HT1080 (cell line): Measurements from ENCODE around the gene FAM161A.

DNA sequence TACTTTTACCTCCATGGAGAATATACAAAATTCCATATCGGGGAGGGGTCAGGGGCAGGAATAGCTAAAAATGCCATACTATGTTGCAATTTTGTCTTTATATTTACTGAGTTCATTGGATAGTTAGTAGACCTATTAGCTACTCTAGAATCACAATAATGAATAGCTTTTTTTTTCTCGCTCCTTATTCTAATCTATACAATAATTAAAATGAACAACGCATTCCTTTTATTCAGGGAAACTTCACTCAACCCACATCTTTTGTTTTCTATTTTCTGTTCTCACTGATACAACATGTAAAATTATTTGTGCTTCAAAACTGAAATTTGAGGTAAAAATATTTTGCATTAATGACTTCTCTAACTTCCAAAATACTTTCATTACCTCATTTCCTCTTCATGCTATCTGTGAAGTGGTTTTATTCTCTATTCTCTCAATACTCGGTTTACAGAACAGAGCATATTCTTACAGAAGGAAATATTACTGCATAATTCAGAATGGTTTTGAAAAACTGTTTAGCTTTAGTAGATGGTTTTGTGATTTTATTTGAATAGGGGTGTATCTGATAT is 51.2 kb upstream of the PEX13 start:
RAMPAGE:
- cytosol, long total RNA: no peak
- long total RNA: no peak
- nucleus, long total RNA: no peak

RAMPAGE:
- cytosol, long total RNA: no peak
- long total RNA: no peak
- nucleus, long total RNA: no peak
Observed at GRCh38 chr2:61012206-61012645, 5.3 kb upstream of the PEX13 start.

DNA sequence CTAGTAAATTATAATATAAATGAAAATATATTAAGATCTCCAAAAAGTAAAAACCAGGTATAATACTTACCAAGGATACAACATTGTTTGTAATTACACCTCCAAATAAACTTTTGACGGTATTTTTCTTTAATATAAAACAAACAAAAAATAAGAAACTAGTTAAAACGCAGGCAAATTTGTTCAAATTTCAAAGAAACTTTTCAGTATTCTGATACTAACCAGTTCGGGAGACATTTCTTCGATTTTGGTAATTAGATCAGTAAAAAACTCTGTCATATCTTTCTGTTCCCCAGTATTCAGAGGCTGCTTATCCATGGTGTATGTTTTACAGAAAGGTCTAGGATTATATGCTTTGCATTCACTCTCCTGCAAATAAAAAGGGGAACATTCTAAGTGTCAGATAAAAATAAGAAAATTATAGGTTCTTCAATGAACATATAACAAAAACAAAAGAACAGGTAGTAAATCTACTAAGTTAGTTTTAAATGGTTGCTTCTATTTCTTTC is 95.0 kb downstream of the C2orf74 start:
RAMPAGE:
- cytosol, long total RNA: no peak
- long total RNA: no peak
- nucleus, long total RNA: no peak

GRCh38 chr2:61536416-61537260 is 1.5 kb downstream of the XPO1 start:
RAMPAGE:
- cytosol, long total RNA: no peak
- long total RNA: no peak
- nucleus, long total RNA: no peak

DNA sequence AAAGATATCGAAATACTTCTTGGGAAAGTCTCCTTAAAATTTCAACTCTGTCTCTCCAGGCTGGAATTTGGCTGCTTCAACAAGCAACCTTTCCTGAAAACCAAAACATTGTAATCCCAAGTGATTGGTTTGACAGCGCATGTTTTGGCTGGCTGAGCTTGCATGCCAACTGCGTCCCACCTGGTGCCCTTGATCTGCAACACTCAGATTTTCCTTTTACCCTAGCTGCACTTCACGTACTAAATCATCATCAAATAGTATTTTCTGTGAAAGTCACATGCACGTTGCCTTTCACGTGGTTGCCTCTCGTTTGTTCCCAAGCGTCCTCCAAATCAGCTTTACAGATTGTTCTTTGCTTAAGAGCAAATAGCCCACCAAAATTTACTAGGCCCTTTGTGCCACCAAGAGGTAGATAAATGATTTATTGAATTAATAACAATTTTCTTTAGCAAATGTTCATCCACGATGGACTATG is 1.0 kb upstream of the XPO1 start:
RAMPAGE:
- cytosol, long total RNA: no peak
- long total RNA: no peak
- nucleus, long total RNA: no peak

DNA sequence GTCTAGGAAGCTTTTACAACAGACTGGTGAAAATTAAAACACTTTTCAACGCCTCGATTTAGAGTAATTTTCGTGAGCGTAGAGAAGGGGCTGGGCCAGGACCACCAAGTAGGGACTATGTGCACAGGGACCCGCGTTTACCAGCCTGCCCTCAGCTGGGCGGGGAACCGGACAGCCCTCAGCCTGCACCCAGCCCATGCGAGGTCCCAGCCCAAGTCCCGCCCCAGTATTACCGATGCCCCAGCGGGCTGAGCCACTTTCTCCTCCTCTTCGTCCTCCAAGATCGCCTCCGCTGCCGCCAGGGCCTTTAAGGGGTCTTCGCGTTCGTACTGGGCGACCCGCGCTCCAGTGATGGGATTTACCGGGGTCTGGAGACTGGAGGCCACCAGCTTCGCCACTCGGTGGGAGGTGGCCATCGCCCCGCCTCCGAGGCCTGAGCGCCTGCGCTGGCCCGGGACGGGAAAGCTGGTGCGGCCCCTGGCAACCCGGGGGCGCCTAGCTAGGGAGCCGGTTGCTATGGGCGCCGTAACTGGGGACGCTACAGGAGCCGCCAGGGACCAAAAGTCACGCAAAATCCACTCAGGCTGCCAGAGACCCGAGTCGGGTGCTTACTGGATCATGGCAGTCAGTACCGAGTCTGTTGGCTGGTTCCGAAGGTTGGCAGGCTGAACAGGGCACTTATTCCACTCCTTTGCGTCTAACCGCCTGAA is at the start of gene FAM161A:
TSS of gene FAM161A (minus strand) at position 435 of the 710 bp plus-strand sequence.
RAMPAGE:
- cytosol, long total RNA: no peak
- long total RNA: start-site peak on the minus strand centred at position 421 of the sequence, 43 bp wide, 27 reads
- nucleus, long total RNA: no peak

RAMPAGE:
- cytosol, long total RNA: no peak
- long total RNA: no peak
- nucleus, long total RNA: no peak
Observed at GRCh38 chr2:61867724-61868858, 14.2 kb upstream of the FAM161A start.

DNA sequence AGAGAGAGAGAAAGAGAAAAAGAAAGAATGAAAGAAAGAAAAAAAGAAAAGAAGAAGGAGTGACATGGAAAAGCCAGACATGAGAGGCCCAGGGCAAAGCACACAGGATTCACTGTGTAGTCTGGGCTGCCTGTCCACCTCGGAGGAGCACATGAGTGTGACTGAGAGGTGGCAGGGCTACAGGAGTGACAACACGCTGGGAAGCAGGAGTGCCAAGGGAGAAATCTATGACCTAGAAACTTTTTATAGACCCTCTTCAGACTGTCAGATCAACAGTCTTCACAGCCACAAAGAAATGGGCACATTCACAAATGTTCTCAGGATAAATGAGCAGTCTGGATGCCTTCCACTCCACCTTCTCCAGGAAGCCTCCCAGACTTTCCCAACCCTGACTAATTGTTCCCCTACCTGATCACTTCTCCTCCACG is 6.1 kb upstream of the B3GNT2 start:
RAMPAGE:
- cytosol, long total RNA: no peak
- long total RNA: no peak
- nucleus, long total RNA: no peak

GRCh38 chr2:62192769-62193199 is 3.1 kb upstream of the B3GNT2 start:
RAMPAGE:
- cytosol, long total RNA: no peak
- long total RNA: no peak
- nucleus, long total RNA: no peak

RAMPAGE:
- cytosol, long total RNA: no peak
- long total RNA: no peak
- nucleus, long total RNA: no peak
Observed at GRCh38 chr2:62488951-62489451, 17.0 kb downstream of the TMEM17 start.

DNA sequence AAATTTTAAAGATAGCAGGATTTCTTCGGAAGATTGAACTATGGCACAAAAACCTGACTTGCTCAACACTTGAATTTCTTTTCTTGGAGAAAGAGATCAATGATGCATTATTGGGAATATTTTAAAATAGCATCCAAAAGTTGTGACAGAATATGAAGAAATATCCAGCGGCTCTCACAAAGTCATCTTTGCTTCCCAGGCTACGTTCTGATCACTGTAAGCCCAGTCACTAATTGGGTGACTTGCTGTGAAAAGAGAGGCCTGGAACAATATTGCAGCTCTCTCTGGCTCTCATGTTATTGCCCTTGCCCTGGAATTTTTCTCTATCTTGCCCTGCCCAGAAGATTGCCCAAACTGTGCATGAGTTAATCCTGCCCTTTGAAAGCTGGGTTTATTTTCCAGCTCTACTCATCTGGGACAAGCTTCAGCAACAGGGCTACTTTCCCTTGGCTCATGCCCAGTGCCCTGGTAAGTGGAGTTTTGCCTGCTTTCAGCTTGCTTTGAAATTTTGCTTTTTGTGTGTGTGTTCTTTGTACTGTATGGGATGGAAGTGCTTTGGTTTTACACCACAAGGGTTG is 6.9 kb upstream of the EHBP1 start:
RAMPAGE:
- cytosol, long total RNA: no peak
- long total RNA: no peak
- nucleus, long total RNA: no peak

DNA sequence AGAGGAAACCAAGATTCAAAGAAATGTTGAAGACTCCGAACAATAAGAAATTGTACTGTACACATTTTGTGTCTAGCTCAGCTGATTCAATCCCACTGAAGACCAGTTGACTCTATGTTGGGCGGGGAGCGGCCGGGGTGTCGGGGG is 670 bp upstream of the EHBP1 start:
RAMPAGE:
- cytosol, long total RNA: no peak
- long total RNA: no peak
- nucleus, long total RNA: no peak

DNA sequence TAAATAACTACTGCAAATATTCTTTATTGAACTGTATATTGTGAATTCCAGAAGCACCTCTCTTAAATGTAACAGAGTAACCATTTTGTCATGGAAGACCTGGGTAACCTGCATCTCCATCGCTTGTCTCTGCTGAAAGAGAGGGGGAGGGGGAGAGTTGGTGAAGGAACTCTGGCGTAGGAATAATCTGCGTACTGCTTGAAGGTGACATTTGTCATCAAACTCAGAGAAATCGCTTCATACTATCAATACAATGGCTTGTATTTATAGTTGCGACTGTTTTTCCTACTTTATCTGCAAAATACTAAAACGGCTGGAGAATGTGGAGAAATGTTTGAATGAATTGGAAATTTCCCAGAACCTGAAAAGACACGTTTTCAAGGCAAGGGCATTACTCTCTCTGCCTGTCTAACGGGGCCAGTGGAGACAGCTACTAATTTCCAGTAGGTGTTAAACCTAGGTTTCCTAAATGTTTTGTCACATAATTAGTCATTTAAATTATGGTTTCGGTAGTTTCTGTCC is 940 bp downstream of the MDH1 start:
RAMPAGE:
- cytosol, long total RNA: no peak
- long total RNA: no peak
- nucleus, long total RNA: no peak

DNA sequence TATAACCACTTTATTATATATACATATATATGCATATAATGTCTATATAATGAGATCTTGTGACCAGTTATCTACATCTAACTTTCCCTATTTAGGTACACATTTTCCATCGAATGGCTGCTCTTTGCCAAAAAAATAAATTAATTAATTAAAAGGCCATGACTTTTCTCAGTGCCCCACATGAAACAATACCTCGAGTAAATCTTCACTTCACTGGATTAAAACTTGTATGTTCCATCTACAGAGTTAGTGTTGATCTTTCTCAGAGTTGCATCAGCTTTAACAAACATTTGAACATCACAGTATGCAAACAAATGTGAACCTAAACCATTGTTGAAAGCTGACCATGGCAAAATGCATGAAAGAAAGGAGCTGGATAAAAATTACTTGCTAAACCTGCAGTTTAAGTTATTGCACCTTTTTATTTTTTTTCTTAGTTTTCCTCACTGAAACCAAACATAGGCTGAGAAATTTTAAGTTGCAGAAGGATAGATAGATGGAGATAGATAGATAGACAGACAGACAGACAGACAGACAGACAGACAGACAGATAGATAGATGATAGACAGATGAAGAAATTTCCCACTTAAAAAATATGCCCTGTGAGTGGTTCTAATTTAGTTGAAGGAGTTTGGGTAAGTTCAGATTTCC is 107.2 kb upstream of the UGP2 start:
RAMPAGE:
- cytosol, long total RNA: no peak
- long total RNA: no peak
- nucleus, long total RNA: no peak

DNA sequence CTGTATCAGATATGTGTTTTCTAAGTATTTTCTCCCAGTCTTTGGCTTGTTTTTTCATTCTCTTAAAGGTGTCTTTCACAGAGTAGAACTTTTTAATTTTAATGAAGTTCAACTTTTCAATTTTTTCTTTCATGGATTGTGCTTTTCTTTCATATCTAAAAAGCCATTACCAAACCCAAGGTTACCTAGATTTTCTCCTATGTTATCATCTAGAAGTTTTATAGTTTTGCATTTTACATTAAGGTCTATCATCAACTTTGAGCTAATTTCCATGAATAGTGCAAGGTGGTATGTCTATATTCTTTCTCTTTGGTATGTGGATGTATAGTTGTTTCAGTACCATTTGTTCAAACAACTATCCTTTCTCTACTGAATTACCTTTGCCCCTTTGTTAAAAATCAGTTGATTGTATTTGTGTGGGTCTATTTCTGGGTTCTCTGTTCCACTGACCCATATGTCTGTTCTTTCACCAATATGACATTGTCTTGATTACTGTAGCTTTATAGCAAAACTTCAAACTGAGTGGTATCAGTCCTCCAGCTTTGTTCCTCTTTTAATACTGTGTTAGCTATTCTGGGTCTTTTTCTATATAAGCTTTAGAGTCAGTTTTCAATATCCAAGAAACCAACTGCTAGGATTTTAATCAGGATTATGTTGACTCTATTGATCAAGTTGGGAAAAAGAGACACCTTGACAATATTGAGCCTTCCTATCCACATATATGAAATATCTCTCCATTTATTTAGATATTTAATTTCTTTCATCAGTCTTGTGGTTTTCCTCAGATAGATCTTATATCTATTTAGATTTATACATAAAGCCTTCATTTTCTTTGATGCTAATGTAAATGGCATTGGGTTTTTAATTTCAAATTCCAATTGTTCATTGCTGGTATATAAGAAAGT is 45.1 kb downstream of the VPS54 start:
RAMPAGE:
- cytosol, long total RNA: no peak
- long total RNA: no peak
- nucleus, long total RNA: no peak

DNA sequence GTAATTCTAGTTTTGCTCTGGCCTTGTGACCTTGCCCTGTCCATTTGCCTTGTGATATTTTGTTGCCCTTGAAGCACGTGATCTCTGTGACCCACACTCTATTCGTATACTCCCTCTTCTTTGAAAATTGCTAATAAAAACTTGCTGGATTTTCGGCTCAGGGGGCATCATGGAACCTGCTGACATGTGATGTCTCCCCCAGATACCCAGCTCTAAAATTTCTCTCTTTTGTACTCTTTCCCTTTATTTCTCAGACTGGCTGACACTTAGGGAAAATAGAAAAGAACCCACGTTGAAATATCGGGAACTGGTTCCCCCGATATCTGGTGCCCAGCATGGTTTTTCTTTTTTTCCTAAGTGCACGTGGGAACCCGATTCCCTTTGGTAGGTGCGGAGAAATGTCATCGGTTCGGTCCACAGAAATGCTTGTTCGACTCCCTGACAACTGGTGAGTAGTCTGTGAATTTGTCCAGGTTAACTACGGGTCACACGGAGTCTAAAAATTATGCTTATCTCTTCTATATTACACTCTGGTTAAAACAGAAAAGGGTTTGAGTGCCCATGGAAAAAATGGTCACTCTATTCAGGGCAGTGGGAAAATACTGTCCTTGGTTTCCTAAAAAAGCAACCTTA is 29.9 kb downstream of the VPS54 start:
RAMPAGE:
- cytosol, long total RNA: no peak
- long total RNA: no peak
- nucleus, long total RNA: no peak

RAMPAGE:
- cytosol, long total RNA: no peak
- long total RNA: no peak
- nucleus, long total RNA: no peak
Observed at GRCh38 chr2:64104201-64105226, 39.7 kb downstream of the PELI1 start.

GRCh38 chr2:64203834-64204785 is 59.9 kb upstream of the PELI1 start:
RAMPAGE:
- cytosol, long total RNA: no peak
- long total RNA: no peak
- nucleus, long total RNA: no peak

DNA sequence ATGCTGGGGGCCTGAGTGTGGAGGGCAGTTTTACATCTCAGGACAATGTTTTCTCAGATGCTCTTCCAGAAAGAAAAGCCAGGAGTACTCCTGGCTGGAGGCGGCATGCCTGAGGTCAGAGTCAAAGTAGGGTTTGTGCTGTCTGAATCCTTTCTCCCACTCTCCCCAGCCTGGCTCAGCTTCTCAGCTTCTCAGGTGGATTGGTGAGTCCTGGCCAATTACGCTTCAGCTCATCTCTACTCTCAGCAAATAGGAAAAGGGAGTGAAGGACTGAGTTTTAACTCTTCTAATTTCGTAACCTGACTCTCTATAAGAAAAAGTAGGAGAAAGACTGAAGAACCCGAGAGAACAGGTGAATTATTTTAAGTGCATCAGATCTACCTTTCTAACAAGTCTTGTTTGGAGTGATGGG is 107.4 kb upstream of the PELI1 start:
RAMPAGE:
- cytosol, long total RNA: no peak
- long total RNA: no peak
- nucleus, long total RNA: no peak

DNA sequence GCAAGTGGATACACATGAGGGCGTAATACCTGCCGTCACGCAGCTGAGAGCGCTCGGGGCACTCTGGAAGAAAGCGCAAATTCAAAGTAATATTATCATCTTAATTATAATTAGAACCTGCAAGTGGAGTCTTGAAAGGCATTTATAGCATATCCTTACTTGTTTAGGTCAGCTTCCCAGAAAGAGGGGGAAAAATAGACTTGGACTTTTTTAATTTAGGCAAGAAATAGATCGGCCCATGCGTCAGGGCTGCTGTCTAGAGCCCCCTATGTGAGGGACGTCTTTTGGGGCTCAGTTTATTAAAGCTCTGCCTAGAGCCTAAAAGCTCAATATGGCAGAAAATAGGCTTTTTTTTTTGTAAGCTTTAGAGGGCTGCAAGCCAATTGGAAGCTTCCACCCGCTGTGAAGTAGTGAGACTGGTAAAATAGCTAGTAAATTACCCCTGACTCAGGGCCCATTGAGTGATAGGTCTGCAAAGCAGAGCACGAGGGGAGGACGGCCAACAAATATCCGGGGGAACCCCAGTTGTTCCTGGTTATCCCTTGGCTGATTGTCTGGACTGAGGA is 142.2 kb upstream of the LGALSL start:
RAMPAGE:
- cytosol, long total RNA: no peak
- long total RNA: no peak
- nucleus, long total RNA: no peak